Endothelial cell of umbilical vein (primary cell): ENCODE measurements around a stretch of chr21.

GRCh38 chr21:45276926-45277488 is 10.7 kb downstream of the POFUT2 start:
- PRO-cap, result no peak
CAGE:
- cytosol, long polyA minus RNA, result no peak
- cytosol, long polyA plus RNA, result no peak
- long polyA plus RNA, result no peak
- nucleus, long polyA minus RNA, result no peak
- nucleus, long polyA plus RNA, result no peak

DNA sequence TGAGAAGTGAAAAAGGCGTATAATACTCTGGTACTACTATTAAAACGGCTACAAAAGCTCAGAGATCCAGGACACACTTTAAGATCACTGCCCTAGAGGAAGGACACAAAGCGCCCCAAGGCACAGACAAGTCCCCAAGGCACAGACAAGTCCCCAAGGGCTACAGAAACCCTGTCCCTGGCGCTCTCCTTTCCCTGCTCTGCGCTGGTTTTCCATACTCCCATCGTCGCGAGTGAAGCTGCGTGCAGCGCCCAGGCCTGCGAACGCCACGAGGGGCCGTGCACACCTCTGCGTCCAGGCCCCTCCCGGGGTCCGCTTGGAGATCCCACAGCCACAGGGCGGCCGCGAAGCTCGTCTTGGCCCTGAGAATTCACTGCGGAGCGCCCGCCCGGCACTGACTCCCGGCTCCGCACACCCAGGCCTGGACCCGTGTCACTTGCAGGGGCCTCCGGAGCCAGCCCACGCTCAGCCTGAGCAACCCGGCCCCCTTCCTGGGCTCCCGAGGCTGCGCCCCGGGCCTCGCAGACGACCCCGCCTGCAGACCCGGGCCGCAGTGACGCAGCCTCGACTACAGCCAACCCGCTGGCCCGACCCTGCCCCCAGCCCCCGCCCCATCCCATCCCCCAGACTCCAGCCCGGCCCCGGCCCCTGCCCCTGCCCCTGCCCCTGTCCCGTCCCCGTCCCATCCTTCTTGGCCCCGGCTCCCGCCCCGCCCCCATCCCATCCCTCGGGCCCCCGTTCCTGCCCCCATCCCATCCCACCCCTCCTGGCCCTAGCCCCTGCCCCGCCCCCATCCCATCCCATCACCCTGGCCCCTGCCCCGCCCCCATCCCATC is 924 bp downstream of the POFUT2 start:
- PRO-cap, result no peak
CAGE:
- cytosol, long polyA minus RNA, result no peak
- cytosol, long polyA plus RNA, result no peak
- long polyA plus RNA, result no peak
- nucleus, long polyA minus RNA, result no peak
- nucleus, long polyA plus RNA, result no peak

DNA sequence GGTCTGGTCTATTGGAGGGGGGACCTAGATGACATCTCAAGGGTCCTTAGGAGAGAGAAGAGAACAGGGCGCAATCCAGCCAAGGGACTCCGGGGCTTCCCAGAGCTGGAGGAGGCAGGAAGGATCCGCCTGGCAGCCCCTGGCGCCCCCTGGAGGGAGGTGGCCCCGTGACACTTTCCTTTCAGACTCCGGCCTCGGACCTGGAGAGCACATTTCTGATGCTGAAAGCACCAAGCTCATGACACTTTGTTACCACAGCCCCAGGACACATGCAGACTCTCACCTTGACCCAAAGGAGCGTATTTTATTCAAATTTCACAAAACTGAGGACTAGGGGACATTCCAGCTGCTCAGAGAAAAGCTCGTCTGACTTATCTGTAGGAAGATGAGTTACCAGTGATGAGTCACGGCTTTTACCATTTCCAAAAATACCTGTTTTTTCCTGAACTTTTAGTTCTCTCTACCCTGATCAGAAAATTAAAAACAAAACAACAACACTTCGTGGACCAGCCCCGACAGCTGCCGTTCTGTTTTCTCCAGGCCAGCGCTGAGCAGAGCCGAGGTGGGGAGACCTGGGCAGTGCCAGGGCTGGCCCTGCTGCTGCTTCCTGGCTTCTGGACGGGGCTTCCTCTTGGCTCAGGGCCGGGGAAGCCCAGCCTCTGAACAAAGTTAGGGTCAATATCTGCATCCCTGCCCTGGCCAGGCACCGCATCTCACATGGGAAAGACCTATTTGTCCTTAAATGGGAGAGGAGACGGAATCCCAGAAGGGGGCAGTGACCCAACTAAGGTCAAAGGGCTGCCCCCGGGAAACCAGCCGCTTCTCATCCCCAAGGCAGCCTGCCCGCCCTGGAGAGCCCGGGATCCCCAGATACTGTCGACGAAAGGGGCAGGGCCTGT is 21.6 kb upstream of the POFUT2 start:
- PRO-cap, result bidirectional peak, plus-strand start at position 241 of the sequence, minus-strand start at position 107 of the sequence
CAGE:
- cytosol, long polyA minus RNA, result no peak
- cytosol, long polyA plus RNA, result no peak
- long polyA plus RNA, result no peak
- nucleus, long polyA minus RNA, result start-site peak on the plus strand centred at position 512 of the sequence, 80 bp wide, 8 reads; start-site peak on the minus strand centred at position 555 of the sequence, 53 bp wide, 12 reads; start-site peak on the plus strand centred at position 683 of the sequence, 77 bp wide, 12 reads
- nucleus, long polyA plus RNA, result no peak

DNA sequence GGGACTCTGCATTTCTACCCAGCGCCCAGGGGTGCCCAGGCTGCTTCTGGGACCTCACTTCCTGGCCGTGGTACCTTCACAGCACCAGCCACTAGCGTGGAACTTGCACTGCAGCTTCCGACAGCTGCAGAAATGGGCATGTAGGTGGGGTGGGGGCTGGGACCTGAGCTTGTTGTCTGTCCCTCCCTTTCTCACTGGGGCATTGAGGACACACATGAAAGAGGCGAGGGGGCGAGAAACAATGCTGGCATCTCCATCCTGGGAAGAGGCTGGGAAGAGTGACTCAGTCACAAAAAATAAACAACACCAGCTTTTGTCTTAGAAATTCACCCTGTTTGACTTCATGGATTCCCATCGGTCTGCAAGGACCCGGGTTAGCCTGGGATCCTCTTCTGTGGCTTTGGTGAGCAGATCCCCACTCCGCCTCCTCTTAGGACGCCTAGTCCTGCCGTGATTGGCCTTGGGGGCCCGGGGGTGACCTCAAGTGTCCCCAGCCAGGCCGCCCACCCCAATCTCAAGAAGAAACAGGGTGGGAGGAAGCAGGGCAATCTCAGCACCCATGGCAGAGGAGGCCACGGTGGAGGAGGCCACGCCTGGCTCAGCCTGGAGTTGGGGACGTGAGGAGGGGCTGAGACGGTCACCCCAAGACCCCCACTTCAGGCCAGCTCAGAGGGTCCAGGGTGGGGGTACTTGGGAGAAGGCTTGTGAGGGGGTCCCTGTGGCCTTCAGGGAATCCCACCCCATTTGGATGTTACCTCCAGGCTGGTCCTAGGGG is 29.9 kb upstream of the POFUT2 start:
- PRO-cap, result bidirectional peak, plus-strand start at position 344 of the sequence, minus-strand start at position 204 of the sequence
CAGE:
- cytosol, long polyA minus RNA, result no peak
- cytosol, long polyA plus RNA, result no peak
- long polyA plus RNA, result no peak
- nucleus, long polyA minus RNA, result start-site peak on the plus strand centred at position 330 of the sequence, 29 bp wide, 81 reads
- nucleus, long polyA plus RNA, result no peak

DNA sequence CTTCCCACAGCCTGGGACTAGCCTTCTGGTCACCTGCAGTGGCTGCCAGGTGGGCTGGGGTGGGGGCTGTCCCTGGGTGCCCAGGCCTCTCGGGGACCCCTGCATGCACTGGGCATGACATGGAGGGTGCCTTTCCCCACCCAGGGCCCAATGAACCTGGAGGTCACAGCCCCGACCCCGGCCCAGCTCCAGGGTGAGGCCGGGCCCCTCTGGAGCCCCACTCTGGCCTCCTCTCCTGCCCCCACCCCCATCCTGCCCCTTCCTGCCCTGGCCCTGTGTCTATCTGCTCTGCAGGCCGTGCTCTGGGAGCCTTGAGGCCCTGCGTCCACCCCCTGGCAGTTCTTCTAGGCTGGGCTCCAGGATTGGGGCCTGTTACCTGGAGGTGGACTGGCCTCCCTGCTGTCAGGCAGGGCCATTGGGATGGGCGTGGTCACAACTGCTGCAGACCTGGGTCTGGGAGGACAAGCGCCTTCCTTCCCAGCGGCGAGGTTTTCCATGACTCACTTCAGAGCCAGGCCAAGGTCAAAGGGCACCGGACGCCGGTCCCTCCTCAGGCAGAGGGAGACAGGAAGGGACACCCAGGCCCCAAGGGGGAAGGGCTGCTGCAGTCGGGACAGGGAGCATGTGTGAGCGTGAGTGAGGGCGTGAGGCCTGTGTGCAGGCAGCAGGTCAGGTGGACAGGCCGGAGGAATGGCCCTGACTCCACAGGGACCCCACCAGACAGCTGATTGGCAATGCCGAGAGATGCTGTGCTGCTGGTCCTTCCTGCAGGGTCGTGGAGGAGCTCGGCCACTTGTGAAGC is 31.0 kb upstream of the POFUT2 start:
- PRO-cap, result bidirectional peak, plus-strand start at position 635 of the sequence, minus-strand start at position 417 of the sequence
CAGE:
- cytosol, long polyA minus RNA, result no peak
- cytosol, long polyA plus RNA, result no peak
- long polyA plus RNA, result start-site peak on the minus strand centred at position 471 of the sequence, 74 bp wide, 11 and 14 reads in 2 replicates
- nucleus, long polyA minus RNA, result start-site peak on the minus strand centred at position 386 of the sequence, 240 bp wide, 34 reads; start-site peak on the plus strand centred at position 621 of the sequence, 32 bp wide, 38 reads
- nucleus, long polyA plus RNA, result no peak

DNA sequence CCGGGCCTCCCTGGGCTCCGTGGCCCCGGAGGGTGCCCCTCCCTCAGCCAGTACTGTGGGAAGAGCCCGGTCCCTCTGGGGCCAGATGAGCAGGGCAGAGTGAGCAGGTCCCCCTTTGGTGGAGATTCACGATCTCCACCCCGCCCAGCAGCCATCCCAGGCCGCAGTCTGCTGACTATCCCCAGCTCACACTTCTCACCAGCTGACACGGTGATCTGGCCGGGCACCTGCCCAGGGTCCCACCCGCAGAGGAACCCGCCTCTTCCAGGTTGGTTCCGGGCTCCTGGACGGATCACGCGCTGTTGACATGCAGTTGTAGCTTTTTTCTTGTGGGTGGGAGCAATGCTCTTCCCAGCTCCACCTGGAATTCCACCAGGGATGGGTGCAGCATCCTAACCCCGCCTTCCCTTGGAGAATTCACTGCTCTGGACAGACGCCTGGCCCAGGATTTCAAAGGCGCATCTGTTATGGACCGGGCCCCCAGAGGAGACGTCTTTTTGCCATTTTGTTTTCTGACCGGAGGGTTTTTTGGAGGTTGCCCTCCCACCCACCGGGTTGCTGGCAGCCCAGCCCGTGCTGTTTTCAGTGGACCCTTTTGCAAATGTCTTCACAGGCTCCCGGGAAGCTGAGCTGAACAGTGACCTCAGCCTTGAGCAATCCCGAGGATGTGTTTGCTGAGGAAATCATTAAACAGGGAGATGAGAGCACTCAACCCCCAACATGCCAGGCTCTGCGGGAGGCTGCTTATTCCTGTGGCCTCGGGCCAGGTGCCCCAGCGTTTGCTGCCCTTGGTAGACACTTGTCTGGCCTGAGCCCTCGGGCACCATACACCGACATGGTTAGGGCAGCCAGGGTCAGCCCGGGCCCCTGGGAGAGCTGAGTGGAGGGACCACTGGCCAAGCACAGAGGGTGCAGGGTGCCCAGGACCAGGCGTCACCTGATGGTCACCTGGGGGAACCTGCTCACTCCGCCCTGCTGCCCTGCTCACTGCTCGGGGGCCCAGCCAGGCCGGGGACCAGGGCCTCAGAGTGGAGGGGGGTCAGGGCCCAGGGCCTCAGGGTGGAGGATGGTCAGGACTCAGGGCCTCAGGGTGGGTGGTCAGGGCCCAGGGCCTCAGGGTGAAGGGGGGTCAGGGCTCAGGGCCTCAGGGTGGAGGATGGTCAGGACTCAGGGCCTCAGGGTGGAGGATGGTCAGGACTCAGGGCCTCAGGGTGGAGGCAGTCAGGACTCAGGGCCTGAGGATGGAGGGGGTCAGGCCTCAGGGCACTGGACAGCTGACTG is 42.3 kb upstream of the POFUT2 start:
- PRO-cap, result no peak
CAGE:
- cytosol, long polyA minus RNA, result no peak
- cytosol, long polyA plus RNA, result no peak
- long polyA plus RNA, result no peak
- nucleus, long polyA minus RNA, result no peak
- nucleus, long polyA plus RNA, result no peak

DNA sequence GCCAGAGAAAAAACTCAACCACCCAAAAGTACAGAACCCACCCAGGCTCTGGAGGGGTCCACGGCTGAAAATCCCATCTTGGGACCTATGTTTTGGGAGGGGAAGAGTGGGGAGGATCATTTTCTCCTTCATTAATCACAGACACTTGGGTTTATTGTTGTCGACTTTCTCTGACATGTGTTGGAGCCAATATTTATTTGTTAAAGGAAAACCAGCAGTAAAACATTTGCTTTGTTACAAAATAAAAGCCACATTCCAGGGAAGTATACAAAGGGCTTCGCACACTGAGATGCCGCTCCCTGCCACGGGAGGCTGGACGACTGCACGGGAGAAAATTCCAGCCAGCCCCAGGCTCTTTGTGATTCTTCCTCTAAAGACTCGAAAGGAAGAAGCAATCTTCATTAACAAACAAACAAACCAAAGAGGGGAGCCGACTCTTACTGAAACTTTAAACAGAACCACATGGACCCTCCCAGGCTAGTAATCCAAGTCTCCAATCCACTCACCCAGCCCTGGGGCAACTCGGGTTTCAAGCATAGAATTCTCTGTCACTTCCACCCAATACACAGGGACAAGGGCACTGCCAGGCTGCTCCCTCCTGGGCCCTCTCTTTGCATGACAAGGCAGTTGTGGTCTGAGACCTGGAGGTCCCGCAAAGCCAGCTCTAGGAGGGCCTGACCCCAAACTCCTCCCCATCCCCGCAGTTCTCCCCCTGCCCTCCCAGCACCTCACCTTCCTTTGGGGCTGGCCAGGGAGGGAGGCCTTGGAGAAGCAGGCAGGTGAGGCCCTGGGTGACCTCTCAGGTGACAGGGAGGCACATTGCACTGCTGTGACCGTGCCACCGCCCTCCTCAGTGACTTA is 26.7 kb upstream of the COL18A1 start:
- PRO-cap, result no peak
CAGE:
- cytosol, long polyA minus RNA, result no peak
- cytosol, long polyA plus RNA, result no peak
- long polyA plus RNA, result no peak
- nucleus, long polyA minus RNA, result no peak
- nucleus, long polyA plus RNA, result no peak

DNA sequence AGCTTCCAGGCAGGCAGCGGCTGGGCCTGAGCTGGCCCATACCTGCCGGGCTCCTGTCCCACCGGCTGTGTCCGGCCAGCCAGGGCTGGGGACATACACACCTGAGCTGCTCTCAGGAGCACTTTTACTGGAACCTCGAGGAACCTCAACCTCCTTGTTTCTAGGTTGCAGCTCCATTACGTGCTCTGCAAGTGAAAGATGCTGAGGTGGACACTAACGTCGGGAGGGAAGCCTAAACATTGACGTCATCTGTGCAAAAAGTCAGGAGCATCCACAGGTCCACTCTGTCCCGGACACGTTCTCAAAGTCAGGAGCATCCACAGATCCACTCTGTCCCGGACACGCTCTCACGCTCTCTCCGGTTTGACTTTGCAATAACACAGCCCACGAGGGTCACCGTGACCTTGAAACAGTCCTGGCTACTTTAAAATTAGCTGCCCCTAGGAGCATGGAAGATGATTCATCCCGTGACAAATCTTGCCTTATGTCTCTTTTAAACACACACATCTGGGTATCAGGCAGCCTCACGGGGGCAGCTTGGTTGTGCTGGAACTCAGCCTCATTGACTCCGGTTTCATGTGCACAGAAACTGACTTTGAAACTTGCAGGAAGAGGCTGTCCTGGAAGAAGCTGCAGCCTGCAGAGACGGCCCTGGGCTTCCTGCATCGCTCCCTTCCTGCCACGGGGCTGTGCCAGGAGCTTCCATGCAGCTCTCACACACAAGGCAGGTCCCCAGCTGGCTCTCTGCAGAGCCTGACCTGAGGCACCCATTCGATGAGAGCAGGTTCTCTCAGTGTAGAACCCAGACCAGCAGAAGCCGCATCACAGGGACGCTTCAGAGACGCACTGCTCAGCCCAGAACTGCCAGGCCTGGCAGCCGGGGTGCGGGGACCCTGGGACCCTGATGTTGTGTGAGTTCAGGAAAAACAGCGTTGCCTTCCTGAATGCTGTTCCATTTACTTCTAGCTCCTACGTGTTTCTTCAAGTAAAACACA is 18.1 kb upstream of the COL18A1 start:
- PRO-cap, result no peak
CAGE:
- cytosol, long polyA minus RNA, result no peak
- cytosol, long polyA plus RNA, result no peak
- long polyA plus RNA, result no peak
- nucleus, long polyA minus RNA, result no peak
- nucleus, long polyA plus RNA, result no peak

GRCh38 chr21:45403830-45404548 is 976 bp upstream of the COL18A1 start:
- PRO-cap, result no peak
CAGE:
- cytosol, long polyA minus RNA, result no peak
- cytosol, long polyA plus RNA, result no peak
- long polyA plus RNA, result no peak
- nucleus, long polyA minus RNA, result start-site peak on the plus strand at chr21:45403921-45403962, 6 reads
- nucleus, long polyA plus RNA, result no peak

- PRO-cap, result no peak
CAGE:
- cytosol, long polyA minus RNA, result no peak
- cytosol, long polyA plus RNA, result no peak
- long polyA plus RNA, result no peak
- nucleus, long polyA minus RNA, result no peak
- nucleus, long polyA plus RNA, result no peak
These were observed 7.8 kb downstream of the COL18A1 start for GRCh38 chr21:45412677-45413244.

- PRO-cap, result no peak
CAGE:
- cytosol, long polyA minus RNA, result no peak
- cytosol, long polyA plus RNA, result no peak
- long polyA plus RNA, result no peak
- nucleus, long polyA minus RNA, result no peak
- nucleus, long polyA plus RNA, result no peak
These were observed 25.4 kb downstream of the COL18A1 start for GRCh38 chr21:45430216-45430858.

- PRO-cap, result no peak
CAGE:
- cytosol, long polyA minus RNA, result no peak
- cytosol, long polyA plus RNA, result no peak
- long polyA plus RNA, result no peak
- nucleus, long polyA minus RNA, result no peak
- nucleus, long polyA plus RNA, result no peak
These were observed 37.1 kb downstream of the SLC19A1 start for GRCh38 chr21:45505038-45505727.

DNA sequence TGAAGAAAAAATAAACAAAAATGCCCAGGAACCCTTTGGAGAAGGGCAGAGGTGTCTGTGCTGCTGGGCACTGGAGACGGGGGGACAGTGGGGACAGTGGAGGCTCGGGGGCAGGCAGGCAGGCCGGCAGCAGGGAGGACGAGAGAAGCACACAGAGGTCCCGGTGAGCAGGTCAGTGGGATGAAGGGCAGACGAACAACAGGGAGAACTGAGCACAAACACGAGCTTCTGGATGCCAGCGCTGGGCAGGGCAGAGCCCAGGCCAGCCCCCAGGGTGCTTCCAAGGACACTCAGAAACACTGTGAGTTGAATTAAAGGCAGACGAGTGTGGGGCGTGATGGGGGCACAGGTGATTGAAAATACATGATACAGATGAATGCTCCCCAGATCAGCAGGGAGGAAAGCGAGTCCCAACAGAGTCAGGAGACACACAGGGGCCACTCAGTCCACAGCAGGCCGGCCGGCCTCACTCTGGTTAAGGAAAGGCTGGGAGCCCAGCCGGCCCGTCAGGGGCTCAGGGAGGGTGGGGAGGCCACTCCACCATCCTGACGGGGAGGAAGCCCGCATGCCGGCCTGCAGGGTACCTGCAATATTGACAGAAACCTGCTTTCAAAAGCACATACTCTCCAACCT is 14.1 kb downstream of the SLC19A1 start:
- PRO-cap, result no peak
CAGE:
- cytosol, long polyA minus RNA, result no peak
- cytosol, long polyA plus RNA, result no peak
- long polyA plus RNA, result no peak
- nucleus, long polyA minus RNA, result no peak
- nucleus, long polyA plus RNA, result no peak

- PRO-cap, result no peak
CAGE:
- cytosol, long polyA minus RNA, result no peak
- cytosol, long polyA plus RNA, result no peak
- long polyA plus RNA, result no peak
- nucleus, long polyA minus RNA, result no peak
- nucleus, long polyA plus RNA, result no peak
These were observed 50.0 kb upstream of the SLC19A1 start for GRCh38 chr21:45592135-45592800.

- PRO-cap, result no peak
CAGE:
- cytosol, long polyA minus RNA, result no peak
- cytosol, long polyA plus RNA, result no peak
- long polyA plus RNA, result no peak
- nucleus, long polyA minus RNA, result no peak
- nucleus, long polyA plus RNA, result no peak
These were observed 85.6 kb upstream of the COL6A1 start for GRCh38 chr21:45895894-45896522.

DNA sequence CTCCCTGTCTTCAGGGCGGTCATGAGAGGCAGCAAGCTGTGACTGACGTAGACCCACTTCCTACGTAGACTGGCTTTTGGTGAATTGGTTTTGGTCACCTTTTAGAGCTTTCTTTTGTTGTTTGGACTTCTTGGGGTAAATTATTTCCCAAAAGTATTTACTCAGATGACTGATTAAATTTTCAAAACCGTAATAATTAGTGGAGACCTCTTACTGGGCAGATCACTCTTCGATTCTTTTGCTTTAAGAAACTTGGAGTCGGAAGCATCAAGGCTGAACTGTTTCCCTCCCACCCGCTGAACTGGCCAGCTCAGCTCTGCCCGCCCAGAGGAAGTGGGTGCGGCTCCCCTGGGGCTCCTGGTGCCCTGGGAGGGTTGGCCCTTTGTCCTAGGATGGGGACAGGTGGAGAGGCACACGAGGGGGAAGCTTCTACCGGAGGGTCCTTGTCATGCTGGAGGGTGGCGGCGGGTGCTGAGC is 64.5 kb upstream of the COL6A1 start:
- PRO-cap, result no peak
CAGE:
- cytosol, long polyA minus RNA, result no peak
- cytosol, long polyA plus RNA, result no peak
- long polyA plus RNA, result no peak
- nucleus, long polyA minus RNA, result no peak
- nucleus, long polyA plus RNA, result no peak

DNA sequence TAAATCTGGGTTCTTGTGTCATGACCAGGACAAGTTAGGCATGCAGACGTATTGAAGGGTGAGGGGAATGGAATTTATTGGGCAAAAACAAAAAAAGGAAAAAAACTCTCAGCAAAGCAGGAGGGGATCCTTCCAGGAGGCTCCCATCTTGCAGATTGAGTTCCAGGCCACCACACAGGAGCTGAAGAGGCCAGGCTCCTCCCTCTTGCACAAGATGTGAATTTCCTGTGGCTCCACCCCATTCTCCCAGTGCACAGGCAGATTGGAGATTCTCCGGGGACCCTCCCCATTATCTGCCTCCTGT is 19.1 kb upstream of the COL6A1 start:
- PRO-cap, result no peak
CAGE:
- cytosol, long polyA minus RNA, result no peak
- cytosol, long polyA plus RNA, result no peak
- long polyA plus RNA, result no peak
- nucleus, long polyA minus RNA, result no peak
- nucleus, long polyA plus RNA, result no peak

GRCh38 chr21:45986348-45986825 is 4.8 kb downstream of the COL6A1 start:
- PRO-cap, result no peak
CAGE:
- cytosol, long polyA minus RNA, result no peak
- cytosol, long polyA plus RNA, result no peak
- long polyA plus RNA, result no peak
- nucleus, long polyA minus RNA, result no peak
- nucleus, long polyA plus RNA, result no peak

DNA sequence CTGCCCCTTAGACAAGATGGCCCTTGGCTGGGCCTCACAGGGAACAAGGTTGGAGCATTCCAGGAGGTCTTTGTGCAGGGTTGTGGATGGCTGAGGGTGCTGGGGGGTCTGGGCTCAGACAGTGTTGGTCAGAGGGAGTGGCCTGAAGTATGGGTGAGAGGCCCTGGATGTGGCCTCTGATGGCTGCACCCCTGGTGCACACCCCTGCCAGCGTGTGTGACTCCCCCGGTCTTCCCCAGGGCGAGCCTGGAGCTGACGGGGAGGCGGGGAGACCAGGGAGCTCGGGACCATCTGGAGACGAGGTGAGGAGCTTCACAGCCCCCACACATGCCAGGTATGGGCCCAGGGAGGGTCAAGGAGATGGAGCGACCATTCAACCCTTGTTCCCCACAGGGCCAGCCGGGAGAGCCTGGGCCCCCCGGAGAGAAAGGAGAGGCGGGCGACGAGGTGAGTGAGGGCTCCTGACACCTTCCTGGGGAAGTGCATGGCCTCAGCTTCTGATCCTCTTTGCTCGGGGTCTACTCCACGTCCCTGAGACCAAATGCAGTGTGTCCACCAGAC is 10.3 kb downstream of the COL6A1 start:
- PRO-cap, result no peak
CAGE:
- cytosol, long polyA minus RNA, result no peak
- cytosol, long polyA plus RNA, result no peak
- long polyA plus RNA, result no peak
- nucleus, long polyA minus RNA, result no peak
- nucleus, long polyA plus RNA, result no peak

DNA sequence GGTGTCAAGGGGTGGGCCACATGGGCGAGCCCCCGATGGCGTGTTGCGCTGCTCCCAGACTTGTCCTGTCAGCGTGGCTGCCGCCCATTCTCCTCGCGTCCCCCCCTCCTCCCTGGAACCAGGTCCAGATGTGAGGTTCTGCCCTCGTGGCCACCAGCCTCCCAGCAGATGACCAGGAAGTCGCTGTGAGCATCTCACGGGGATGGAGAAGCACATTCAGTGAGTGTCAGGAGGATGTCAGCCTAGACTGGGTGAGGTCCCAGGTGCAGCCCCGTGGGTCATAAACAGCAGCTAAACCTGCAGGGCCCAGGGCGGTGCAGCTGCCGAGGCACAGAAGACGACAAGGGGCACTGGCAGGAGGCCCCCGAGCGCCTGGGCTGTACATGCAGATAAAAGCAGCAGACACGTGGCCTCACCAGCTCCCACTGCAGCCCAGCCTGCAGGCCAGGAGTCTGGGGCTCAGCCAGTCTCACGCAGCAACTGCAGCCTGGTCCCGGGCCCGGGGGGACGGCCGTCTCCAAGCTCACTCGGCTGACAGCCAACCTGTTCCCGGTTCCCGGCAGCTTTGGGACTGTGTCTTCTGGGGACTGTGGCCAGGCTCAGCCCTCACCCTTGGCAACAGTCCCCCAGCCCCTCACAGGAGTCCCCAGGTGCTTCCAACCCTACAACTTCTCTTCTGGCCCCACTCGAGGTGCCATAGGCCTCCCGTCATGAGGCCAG is 17.5 kb upstream of the COL6A2 start:
- PRO-cap, result no peak
CAGE:
- cytosol, long polyA minus RNA, result no peak
- cytosol, long polyA plus RNA, result no peak
- long polyA plus RNA, result no peak
- nucleus, long polyA minus RNA, result no peak
- nucleus, long polyA plus RNA, result no peak